Hepatocyte (in vitro differentiated cells and primary cell): ENCODE measurements around the genes IFNL1, SUPT5H, DLL3, SELENOV, TTC9B and PLD3.

GRCh38 chr19:38974942-38975101 is 720 bp downstream of the FBXO17 start:
- RAMPAGE, long total RNA = no peak
- RRBS = no CpG with 5 or more reads among the region's 4 CpGs

DNA sequence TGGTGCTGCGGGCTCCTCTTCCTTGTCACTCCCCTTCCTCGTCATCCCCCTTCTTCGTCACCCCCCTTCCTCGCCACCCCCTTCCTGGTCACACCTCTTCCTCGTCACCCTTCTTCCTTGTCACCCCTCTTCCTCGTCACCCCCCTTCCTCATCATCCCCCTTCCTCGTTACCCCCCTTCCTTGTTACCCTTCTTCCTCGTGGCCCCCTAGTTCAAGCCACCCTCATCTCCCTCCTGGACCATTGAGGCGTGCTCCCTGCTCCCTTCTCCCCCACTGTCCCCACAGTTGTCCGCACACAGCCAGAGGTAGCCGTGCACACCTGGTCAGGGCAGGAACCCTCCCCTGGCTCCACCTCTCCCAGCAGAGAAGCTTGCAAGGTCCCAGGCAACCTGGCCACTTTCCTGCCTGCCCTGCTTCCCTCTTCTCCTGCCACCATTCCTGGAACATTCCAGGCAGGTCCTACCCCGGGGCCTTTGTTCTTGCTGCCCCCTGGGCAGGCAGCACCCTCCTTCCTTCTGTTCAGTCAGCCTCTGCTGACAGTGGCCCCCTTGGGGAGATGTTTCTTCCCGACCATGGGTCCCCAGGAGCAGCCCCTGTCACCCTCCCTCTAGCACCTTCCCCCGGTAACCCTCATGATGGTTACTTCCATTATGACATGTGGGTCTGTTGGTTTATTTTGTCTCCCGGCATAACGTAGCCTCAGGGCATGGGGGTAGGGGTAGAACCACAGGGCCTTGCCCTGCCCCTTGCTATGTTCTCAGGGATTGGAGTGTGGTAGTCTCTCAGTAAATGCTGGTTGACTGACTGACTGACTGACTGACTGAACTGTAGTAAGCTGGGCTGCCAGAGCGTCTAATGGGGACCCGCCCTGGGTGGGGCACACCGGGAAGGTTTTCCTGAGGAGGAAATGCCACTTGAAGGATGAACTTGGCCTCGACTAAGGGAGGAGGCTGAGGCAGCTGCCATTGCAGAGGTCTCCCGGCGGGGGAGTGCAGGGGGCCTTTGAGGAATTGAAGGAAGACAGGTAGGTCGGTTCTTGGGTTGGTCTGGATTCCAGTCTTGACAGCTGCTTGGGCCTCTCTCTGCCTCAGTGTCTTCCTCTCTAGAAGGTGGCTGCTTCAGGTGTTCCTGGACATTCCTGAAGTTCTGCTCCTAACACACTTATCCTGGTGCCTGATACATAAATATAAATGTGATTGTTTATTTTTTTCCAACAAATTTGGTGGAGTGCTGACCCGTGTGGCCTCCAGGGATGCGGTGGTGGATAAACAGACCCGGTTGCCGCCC is 10.8 kb downstream of the PAK4 start:
- RAMPAGE, long total RNA = no peak
- RRBS = 89% methylated on average over 5 of the region's 27 CpGs

DNA sequence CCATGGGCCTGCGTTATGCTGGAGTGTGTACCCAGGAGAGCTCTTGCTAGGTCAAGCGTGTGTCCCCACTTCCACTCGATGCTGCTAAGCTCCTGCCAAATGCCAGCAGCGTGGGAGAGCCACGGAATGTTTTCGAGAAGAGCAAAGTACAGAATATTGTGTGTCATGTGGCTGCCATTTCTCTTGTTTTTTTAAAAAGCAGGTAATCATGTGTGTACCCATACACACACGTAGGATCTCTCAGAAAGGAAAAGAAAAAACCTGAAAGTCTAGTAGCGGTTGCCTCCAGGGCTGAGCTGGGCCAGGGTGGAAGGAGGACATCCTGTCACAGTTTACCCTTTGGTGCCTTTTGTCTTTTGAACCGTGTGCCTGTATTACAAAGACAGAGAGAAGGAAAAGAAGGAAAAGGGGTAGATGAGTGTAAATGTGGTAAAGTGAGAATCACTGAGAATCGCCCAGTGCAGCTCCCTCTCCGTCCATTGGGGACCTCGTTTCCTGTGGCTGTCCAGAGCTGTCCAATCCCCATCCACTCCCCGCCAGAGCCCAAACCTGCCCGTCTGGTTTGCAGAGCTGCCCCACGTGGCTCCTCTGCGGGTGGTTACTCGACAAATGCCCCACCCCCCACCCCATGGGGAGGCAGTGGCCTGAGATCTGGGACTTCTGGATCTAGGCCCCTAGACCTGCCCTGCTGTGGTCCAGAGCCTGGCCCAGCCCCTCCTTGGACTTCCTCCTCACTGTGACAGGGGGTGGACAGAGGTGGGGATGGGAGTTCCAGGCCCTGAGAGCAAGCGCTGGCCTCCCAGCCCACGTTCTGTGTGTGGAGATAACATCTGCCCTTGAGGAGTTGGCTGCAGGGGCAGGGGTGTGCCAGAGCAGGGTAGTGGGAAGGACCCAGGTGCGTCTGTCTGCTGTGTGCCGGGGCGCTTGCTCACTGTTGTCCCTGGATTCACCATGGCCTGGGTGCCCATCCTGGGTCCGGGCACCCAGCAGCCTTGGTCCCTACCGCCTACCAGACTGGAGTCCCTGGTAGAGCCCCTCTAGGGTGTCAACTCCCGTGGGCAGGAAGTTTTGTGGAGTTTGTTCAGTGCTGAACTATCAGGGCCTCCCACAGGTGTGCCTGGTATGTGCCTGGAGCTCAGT is 29.0 kb downstream of the PAK4 start:
- RAMPAGE, long total RNA = no peak
- RRBS = 96% methylated on average over 3 of the region's 25 CpGs

GRCh38 chr19:39164534-39164771 is 32.3 kb upstream of the NCCRP1 start:
- RAMPAGE, long total RNA = no peak
- RRBS = no CpG with 5 or more reads among the region's 3 CpGs

DNA sequence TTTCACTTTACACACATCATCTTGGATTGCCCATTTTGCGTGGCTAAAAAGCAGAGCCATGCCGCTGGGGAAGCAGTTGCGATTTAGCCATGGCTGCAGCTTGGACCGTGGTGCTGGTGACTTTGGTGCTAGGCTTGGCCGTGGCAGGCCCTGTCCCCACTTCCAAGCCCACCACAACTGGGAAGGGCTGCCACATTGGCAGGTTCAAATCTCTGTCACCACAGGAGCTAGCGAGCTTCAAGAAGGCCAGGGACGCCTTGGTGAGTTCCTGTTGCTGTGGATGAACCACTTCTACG is at the start of gene IFNL1:
IFNL1 (plus strand) TSS at position 75 of the 296 bp plus-strand sequence.
- RAMPAGE, long total RNA = no peak
- RRBS = no CpG with 5 or more reads among the region's 8 CpGs

- RAMPAGE, long total RNA = no peak
- RRBS = no CpG with 5 or more reads among the region's 18 CpGs
Observed at GRCh38 chr19:39380218-39381374, 10.3 kb downstream of the PAF1 start.

- RAMPAGE, long total RNA = no peak
- RRBS = no CpG with 5 or more reads among the region's 18 CpGs
Observed at GRCh38 chr19:39399473-39400803, 6.7 kb upstream of the ZFP36 start.

DNA sequence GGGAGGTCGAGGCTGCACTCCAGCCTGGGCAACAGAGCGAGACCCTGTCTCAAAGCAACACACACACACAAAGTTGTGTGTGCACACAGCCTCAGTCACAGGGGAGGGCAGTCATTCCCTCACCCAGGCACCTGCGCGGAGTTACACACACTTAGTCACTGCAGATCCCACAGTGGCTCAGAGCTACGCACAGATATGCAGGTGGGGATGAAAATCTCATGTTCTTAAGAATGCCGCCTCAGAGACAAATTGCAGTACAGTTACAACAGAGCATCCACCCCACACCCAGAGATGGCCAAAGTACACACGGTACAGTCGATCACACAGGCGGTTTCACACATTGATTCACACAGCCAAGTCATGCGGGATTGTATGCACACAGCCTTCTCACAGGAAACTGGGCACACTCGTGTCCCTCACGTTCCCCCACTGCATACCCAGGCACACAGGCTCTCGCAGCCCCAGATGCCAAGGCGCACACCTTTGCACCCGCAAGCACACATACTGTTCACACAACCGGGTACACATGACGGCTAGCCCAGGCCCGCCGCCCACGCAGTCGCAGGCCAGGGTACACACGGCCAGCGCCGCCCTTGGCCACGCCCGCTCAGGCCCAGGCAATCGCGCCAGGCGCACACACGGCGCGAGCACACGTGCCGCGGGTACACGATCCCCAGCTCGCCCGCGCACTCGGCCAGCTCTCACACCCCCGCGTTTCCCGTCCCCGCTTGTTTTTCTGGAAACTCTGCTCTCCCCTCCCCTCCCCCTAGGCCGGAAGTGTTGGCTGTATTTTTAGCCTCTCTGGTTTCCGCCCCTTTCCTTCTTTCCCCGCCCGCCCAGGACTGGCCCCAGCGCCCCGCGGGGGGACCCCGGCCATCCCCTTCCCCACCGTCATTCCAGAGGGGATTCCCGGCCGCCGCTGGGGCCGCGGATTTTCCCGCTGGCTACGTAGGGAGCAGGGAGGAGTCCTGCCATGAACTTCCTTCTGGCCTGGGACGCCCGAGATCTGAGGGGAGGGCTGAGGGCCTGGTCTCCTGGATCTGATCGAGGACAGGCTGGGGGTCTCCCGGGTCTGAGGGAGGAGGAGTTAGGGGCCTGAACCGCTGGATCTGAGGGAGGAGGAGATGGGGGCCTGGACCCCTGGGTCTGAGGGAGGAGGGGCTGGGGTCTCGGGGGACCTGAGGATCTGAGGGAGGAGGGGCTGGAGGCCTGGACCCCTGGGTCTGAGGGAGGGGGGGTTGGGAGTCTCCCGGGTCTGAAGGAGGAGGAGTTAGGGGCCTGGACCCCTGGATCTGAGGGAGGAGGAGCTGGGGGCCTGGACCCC is 4.2 kb upstream of the ZFP36 start:
- RAMPAGE, long total RNA = no peak
- RRBS = 1% methylated on average over 5 of the region's 67 CpGs

- RAMPAGE, long total RNA = no peak
- RRBS = no CpG with 5 or more reads among the region's 3 CpGs
Observed at GRCh38 chr19:39434348-39434976, 1.3 kb downstream of the RPS16 start.

GRCh38 chr19:39445154-39446270 is at the start of gene SUPT5H:
Gene SUPT5H (plus strand): TSS chr19:39445582.
- RAMPAGE, long total RNA = start-site peak on the plus strand at chr19:39445578-39445685, 1,052 and 185 reads in 2 replicates
- RRBS = 1% methylated on average over 8 of the region's 71 CpGs

DNA sequence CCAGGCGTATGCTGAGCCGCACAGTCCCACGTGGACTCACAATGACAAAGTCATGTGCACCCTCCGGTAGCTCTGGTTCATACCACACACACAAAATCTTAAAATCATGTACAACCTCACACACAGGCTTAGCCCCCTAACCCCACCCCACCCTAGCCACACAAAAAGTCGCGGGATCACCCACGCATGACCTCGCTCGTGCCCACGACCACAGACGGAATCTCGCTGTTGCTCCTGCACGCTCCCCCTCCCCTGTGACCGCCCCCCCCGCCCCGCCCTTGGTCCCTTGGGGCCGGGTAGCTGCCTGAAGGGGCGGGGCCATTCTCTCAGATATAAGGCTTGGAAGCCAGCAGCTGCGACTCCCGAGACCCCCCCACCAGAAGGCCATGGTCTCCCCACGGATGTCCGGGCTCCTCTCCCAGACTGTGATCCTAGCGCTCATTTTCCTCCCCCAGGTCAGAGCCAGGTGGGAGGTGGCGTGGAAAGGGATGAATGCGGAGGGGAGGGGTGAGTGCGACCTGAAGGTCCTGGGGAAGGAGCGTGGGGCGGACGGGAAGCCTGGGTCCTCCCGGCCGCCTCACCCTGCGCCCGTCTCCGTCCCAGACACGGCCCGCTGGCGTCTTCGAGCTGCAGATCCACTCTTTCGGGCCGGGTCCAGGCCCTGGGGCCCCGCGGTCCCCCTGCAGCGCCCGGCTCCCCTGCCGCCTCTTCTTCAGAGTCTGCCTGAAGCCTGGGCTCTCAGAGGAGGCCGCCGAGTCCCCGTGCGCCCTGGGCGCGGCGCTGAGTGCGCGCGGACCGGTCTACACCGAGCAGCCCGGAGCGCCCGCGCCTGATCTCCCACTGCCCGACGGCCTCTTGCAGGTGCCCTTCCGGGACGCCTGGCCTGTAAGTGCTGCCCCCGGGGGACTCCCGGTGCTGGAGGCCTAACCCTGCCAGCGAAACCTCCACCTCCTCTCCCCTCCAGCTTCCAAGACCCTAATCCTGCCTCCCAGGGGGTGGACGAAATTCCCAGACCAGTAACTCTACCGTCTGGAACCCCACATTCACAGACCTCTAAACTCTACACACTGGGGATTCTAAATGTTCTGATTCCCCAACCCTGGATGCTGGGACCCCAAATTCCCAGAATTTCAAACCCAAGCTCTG is at the start of gene DLL3:
DLL3 (plus strand) TSS at position 359 of the 1,146 bp plus-strand sequence.
- RAMPAGE, long total RNA = no peak
- RRBS = 4% methylated on average over 33 of the region's 70 CpGs

- RAMPAGE, long total RNA = no peak
- RRBS = 3% methylated on average over 44 of the region's 98 CpGs
Observed at GRCh38 chr19:39514757-39516092, at the start of gene SELENOV. Gene SELENOV (plus strand): TSS chr19:39515139.

GRCh38 chr19:39833189-39833712 is 711 bp downstream of the DYRK1B start:
- RAMPAGE, long total RNA = no peak
- RRBS = 4% methylated on average over 11 of the region's 38 CpGs

- RAMPAGE, long total RNA = no peak
- RRBS = 6% methylated on average over 13 of the region's 35 CpGs
Observed at GRCh38 chr19:40217935-40218230, 301 bp downstream of the TTC9B start.

- RAMPAGE, long total RNA = no peak
- RRBS = 4% methylated on average over 21 of the region's 31 CpGs
Observed at GRCh38 chr19:40218231-40218491, at the start of gene TTC9B. Gene TTC9B (minus strand): TSS chr19:40218384.

- RAMPAGE, long total RNA = no peak
- RRBS = no CpG with 5 or more reads among the region's 22 CpGs
Observed at GRCh38 chr19:40224680-40225257, 1.7 kb downstream of the CCNP start.

- RAMPAGE, long total RNA = no peak
- RRBS = 2% methylated on average over 23 of the region's 36 CpGs
Observed at GRCh38 chr19:40225803-40226481, 547 bp downstream of the CCNP start.

- RAMPAGE, long total RNA = no peak
- RRBS = no CpG with 5 or more reads among the region's 9 CpGs
Observed at GRCh38 chr19:40229192-40230125, 3.0 kb upstream of the CCNP start.

DNA sequence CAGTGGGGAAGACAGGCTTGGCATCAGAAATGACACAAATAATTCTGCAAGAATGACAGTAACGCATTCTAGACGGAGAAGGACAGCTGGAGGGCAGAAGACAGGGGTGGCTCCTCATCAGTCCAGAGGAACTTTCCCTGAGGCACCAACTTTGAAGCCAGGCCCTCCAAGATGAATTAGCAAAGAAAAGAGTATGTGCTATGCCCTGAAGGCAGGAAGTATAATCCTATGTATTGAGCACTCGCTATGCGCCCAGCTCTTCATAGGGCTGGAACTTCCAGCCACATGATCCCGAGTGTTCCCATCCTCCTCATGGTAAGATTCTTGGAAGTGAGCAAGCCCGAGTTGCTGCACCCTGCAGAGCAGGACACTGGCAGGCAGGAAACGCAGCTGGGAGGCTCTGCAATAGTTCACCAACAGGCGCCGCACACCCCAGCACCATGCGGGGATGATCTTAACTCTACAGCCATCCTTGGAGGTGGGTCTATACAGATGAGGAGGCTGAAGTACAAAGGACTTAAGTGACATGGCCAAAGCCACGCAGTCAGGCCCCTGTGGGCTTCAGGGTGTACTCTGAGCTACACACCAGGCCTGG is 25.3 kb downstream of the C19orf47 start:
- RAMPAGE, long total RNA = no peak
- RRBS = no CpG with 5 or more reads among the region's 11 CpGs

- RAMPAGE, long total RNA = start-site peak on the plus strand at chr19:40348676-40348724, 169 and 228 reads in 2 replicates
- RRBS = 3% methylated on average over 21 of the region's 78 CpGs
Observed at GRCh38 chr19:40348235-40349064, at the start of gene PLD3. Gene PLD3 (plus strand): TSS chr19:40348695.